Adrenal gland (tissue), 7 donors: ENCODE measurements around the genes OGDH and MYO1G.

- PRO-cap, 3 experiments = no peak in any of the 3 experiments
- RAMPAGE, long total RNA, 4 experiments = no peak in any of the 4 experiments
- RRBS = no CpG with 5 or more reads among the region's 14 CpGs
Observed at GRCh38 chr7:43584033-43584669, 1.2 kb downstream of the STK17A start.

DNA sequence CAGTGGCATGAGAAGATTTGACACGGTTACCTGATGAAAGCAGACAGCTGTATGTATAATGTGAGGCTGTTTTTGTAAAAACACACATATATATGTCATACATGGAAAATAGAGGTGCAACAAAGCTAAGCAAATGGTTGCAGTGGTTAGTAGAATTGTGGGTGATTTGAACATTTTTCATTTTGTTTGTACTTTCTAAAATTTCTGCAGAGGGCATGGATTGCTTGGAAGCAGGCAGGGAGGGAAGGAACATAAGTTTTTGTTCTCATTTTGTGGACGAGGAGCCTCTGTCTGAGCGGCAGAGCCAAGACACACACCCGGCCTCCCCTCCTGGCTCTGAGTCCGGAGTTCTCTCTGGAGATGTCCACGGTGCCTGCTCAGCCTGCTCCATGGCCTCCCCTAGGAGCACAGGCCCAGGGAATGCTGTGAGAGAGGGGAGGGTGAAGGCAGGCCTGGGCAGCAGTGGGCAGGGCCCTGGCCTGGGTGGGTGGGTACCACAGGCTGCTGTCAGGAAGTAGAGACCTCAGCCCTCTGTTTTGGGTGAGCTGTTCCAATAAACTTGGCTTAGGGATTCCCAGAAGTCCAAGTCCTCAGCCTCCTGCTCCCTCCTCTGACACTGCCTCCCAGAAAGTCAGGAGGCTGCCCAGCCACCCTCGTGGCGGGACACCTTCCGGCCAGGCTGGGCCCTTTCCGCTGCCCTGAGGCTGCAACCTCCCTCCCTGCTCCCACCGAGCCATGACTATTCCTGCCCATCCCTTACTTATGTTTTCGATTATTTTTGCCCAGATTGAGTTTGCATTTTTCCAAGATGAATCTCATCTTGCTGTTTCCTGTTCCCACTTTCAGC, 5.5 kb upstream of the POLM start:
- PRO-cap, 3 experiments = peak in 1 of 3 experiments; most common minus-strand start position 422 of the sequence (in 1)
- RAMPAGE, long total RNA, 4 experiments = no peak in any of the 4 experiments
- RRBS = no CpG with 5 or more reads among the region's 12 CpGs

DNA sequence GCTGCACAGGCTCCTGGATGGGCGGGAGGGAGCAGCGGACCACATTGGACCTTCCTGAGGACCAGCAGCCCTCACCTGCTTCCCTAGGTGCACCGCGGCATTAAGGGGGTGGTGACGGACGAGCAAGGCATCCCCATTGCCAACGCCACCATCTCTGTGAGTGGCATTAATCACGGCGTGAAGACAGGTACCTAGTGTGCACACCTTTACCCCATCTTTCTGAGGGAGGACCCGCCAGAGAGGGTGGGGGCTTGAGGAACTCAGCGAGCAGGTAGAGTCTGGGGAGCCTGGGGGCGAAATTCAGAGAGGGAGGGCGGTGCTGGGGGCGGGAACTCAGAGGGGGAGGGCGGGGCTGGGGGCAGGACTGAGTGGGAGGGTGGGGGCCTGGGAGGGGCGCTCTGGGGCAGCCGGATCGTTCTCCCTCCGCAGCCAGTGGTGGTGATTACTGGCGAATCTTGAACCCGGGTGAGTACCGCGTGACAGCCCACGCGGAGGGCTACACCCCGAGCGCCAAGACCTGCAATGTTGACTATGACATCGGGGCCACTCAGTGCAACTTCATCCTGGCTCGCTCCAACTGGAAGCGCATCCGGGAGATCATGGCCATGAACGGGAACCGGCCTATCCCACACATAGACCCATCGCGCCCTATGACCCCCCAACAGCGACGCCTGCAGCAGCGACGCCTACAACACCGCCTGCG, 9.2 kb downstream of the AEBP1 start:
- PRO-cap, 3 experiments = no peak in any of the 3 experiments
- RAMPAGE, long total RNA, 4 experiments = no peak in any of the 4 experiments
- RRBS = 76% methylated on average over 5 of the region's 41 CpGs

DNA sequence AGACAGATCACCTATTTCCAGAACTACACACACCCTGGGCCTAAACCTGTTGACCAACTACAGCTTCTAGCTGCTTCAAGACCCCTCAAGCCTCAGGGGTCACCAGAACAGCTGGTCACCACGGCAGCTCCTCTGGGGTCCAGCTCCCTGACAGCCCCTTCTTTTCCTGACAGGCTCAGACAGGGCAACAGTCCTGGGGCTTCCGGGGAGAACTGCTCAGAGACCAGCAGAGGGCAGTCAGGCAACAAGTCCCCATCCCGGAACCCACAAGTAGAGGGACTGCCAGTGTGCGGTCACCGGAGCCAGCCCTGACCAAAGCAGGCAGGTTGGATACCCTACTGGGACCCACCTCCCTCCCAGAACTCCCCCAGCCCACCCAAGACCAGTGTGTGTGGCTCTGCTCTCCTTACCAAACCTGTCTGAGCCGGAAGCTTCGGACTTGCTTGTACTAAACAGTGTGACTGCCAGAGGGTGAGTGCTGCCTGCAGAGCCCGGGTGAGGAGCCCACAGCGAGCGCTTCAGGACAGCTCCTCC, 40.2 kb downstream of the YKT6 start:
- PRO-cap, 3 experiments = no peak in any of the 3 experiments
- RAMPAGE, long total RNA, 4 experiments = no peak in any of the 4 experiments
- RRBS = 6% methylated on average over 3 of the region's 10 CpGs

GRCh38 chr7:44310173-44310766, 15.1 kb downstream of the CAMK2B start:
- PRO-cap, 3 experiments = peak in 2 of 3 experiments; most common plus-strand start chr7:44310543 (in 1); most common minus-strand start chr7:44310366 (in 2)
- RAMPAGE, long total RNA, 4 experiments = no peak in any of the 4 experiments
- RRBS = no CpG with 5 or more reads among the region's 9 CpGs

DNA sequence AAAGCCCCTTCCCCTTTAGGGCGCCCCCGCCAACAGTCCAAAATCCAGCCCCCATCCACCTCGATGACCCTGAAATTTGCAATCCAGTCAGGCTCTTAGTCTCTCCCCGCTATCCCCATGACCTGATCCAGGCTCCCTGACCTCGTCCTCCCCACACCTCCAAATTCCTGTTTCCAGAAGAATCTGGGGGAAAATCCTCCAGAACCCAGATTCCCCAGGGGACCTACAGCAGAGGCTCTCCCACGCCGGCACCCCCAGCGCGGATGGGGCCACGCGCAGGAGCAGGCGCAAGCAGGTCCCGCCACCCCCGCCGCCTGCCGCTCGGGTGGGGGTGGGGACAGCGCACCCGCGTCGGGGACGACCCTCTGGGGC, 817 bp downstream of the CAMK2B start:
- PRO-cap, 3 experiments = peak in 1 of 3 experiments; most common minus-strand start position 265 of the sequence (in 1)
- RAMPAGE, long total RNA, 4 experiments = no peak in any of the 4 experiments
- RRBS = no CpG with 5 or more reads among the region's 22 CpGs

DNA sequence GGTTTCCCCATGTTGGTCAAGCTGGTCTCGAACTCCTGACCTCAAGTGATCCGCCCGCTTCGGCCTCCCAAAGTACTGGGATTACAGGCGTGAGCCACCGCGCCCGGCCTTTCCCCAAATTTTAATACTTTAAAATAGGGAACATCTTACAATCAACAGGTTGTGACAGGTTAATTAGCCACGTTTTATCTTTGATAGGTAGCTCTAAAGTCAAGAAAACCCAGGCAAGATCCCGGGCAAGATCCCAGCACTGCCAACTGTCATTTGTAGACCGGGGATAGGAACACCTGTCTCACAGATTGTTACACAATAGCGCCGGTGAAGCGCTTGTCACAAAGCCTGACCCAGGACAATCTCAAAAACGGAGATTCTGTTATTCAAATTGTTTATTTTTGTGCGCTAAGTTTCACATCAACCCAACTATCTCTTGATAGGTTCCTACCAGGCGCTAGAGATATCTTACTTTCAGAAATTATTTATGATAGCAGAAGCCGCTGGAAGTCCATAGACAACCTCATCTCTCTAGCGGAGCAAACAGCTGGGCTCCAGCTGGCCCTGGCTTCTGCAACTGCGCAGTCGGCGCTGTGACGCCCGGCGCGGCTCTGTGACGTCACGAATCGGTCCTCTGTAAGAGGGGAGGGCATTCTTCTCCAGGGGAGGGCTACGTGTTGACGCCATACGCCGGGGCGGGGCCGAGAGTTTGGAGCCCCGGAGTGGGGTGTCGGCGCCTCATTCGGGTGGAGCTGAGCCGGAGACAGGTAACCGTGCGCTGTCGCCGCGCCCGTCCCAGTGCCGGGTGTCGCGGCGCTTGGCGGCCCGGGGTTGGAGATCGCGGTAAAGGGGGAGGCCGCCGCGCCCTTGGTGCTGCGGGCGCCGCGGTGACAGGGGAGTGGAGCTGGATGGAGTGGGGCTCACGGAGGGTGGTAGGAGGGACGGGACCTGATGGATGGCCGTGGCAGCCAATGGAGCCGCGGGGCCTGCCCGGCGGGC, at the start of gene OGDH:
Gene OGDH (plus strand): TSS at position 732 of the 990 bp plus-strand sequence.
- PRO-cap, 3 experiments = peak in 3 of 3 experiments; most common plus-strand start position 732 of the sequence (in 3); most common minus-strand start position 570 of the sequence (in 3)
- RAMPAGE, long total RNA, 4 experiments = start-site peak on the plus strand in 4 of 4 experiments, centred at positions 705 to 717 of the sequence, 103 to 1,493 reads per replicate; start-site peak on the minus strand in 1 of 4 experiments, centred at position 903 of the sequence, 13 reads per replicate
- RRBS = 2% methylated on average over 27 of the region's 68 CpGs

GRCh38 chr7:44622707-44623181, 16.3 kb downstream of the OGDH start:
- PRO-cap, 3 experiments = peak in 1 of 3 experiments; most common plus-strand start chr7:44622956 (in 1); most common minus-strand start chr7:44622844 (in 1)
- RAMPAGE, long total RNA, 4 experiments = no peak in any of the 4 experiments
- RRBS = no CpG with 5 or more reads among the region's 5 CpGs

- PRO-cap, 3 experiments = no peak in any of the 3 experiments
- RAMPAGE, long total RNA, 4 experiments = no peak in any of the 4 experiments
- RRBS = no CpG with 5 or more reads among the region's 11 CpGs
Observed at GRCh38 chr7:44630595-44631367, 24.4 kb downstream of the OGDH start.

DNA sequence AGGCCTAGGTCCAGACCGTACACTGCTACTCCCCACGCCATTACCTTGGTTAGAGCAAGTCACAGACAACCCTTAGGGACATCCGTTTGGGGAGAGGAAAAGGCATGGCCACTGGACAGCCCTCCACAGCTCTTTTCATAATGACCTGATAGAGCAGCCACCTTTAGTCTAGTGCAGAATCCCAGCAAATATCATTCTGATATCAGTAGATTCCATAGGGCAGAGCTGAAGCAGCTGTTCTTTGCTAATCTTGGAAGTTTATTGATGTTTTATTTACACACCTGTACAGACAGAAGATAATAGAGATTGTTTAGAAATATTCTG, 27.8 kb downstream of the OGDH start:
- PRO-cap, 3 experiments = peak in 1 of 3 experiments; most common plus-strand start position 85 of the sequence (in 1)
- RAMPAGE, long total RNA, 4 experiments = no peak in any of the 4 experiments
- RRBS = no CpG with 5 or more reads among the region's 3 CpGs

GRCh38 chr7:44634999-44635694, 28.7 kb downstream of the OGDH start:
- PRO-cap, 3 experiments = no peak in any of the 3 experiments
- RAMPAGE, long total RNA, 4 experiments = no peak in any of the 4 experiments
- RRBS = 22% methylated on average over 3 of the region's 15 CpGs

DNA sequence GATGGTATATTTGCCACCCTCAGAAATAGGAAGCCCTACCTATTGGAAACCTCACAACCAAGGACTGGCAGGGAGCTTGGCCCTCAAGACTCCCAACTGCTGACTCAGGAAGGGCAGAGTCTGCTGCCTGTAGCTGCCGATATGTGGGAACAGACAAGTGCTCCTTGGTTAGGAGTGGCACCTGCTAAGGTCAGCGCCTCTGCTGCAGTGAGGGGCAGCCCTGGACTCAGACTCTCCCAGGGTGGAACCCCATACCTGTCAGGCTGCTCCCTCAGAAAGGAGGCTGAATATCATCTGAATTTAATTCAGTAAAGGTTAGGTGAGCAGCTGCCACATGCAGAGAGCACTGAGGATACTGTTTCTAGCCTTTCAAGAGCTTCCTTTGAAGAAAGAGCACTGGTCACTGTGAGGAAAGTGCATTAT, 29.9 kb downstream of the OGDH start:
- PRO-cap, 3 experiments = no peak in any of the 3 experiments
- RAMPAGE, long total RNA, 4 experiments = no peak in any of the 4 experiments
- RRBS = no CpG with 5 or more reads among the region's 2 CpGs

DNA sequence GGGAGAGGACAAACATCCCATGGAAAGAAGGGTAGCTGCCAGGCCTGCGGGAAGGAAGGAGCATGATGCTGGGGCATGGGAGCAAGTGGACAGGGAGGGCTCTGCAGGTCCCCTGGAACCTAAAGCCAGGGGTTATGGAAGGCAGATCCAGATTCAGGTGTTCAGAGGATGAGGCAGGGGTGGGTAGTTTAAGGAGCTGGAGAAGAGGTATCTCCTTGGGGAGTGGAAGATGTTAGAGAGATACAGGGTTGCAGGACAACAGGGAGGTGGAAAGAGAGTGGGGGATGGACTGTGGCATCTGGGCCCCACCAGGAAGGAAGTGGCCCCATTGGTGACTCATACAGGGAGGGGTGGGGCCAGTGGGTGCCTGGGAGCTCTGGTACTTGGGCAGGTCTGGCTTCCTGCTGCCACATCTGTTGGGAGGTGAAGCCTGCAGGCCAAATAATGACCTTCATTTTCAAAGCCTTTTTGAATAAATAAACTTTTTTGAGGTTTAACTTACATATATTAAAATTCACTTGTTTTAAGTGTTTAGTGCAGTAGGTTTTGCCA, 32.7 kb downstream of the OGDH start:
- PRO-cap, 3 experiments = peak in 1 of 3 experiments; most common plus-strand start position 407 of the sequence (in 1)
- RAMPAGE, long total RNA, 4 experiments = no peak in any of the 4 experiments
- RRBS = no CpG with 5 or more reads among the region's 1 CpG

GRCh38 chr7:44650638-44651461, 44.4 kb downstream of the OGDH start:
- PRO-cap, 3 experiments = no peak in any of the 3 experiments
- RAMPAGE, long total RNA, 4 experiments = no peak in any of the 4 experiments
- RRBS = no CpG with 5 or more reads among the region's 7 CpGs

DNA sequence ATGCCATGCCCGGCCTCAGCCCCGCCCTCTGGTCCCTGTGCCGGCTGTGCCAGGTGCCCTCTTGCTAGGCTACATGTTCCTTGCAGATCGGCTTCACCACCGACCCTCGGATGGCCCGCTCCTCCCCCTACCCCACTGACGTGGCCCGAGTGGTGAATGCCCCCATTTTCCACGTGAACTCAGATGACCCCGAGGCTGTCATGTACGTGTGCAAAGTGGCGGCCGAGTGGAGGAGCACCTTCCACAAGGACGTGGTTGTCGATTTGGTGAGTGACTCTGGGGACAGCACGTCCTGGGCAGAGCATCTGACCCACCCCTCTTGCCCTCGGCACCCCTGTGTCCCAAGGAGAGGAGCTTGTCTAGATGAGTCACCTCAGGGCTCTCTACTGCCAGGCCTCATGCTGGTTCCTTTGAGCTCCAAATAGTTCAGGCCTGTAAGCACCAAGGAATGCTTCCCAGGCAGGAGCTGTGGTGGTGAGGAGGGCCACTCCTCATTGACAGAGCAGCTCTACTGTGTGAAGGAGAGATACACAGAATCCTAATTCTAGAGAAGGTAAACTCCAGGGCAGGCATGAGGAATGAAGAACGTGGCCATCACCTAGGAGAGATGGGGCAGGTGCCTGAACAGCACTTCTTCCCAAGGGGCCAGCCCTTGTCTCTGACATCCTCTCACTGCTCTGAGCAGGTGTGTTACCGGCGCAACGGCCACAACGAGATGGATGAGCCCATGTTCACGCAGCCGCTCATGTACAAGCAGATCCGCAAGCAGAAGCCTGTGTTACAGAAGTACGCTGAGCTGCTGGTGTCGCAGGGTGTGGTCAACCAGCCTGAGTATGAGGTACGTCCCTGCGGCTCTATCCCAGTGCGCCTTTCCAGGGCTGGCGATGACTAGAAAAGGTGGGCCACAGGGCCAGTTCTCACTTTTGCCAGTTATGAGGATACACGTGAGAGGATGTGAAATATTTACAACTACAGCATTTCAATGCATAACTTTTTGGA, 54.6 kb upstream of the ZMIZ2 start:
- PRO-cap, 3 experiments = no peak in any of the 3 experiments
- RAMPAGE, long total RNA, 4 experiments = no peak in any of the 4 experiments
- RRBS = no CpG with 5 or more reads among the region's 33 CpGs

DNA sequence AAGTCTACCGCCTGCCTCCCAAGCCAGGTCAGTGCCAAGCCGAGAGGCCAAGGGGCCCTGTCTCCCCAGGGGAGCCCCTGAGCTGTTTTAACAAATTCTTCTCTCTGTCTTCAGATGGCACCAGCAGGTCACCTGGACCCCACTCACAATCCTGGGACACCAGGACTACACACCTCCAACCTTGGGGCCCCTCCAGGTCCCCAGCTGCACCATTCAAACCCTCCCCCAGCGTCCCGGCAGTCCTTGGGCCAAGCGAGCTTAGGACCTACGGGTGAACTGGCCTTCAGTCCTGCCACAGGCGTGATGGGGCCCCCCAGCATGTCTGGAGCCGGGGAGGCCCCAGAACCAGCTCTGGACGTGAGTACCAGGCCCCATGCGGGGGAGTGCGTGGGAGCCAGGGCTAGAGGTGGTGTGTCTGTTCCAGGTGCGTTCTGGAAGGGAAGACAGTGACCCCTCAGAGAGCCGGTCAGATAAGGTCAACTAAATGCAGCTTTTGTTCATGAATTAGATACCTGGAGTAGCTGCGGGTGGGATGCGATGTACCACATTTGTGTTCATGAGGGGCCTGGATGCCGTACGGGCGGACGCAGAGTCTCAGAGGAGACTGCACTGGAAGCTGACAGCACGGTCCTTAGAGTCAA, 17.8 kb downstream of the ZMIZ2 start:
- PRO-cap, 3 experiments = no peak in any of the 3 experiments
- RAMPAGE, long total RNA, 4 experiments = no peak in any of the 4 experiments
- RRBS = 84% methylated on average over 5 of the region's 20 CpGs

DNA sequence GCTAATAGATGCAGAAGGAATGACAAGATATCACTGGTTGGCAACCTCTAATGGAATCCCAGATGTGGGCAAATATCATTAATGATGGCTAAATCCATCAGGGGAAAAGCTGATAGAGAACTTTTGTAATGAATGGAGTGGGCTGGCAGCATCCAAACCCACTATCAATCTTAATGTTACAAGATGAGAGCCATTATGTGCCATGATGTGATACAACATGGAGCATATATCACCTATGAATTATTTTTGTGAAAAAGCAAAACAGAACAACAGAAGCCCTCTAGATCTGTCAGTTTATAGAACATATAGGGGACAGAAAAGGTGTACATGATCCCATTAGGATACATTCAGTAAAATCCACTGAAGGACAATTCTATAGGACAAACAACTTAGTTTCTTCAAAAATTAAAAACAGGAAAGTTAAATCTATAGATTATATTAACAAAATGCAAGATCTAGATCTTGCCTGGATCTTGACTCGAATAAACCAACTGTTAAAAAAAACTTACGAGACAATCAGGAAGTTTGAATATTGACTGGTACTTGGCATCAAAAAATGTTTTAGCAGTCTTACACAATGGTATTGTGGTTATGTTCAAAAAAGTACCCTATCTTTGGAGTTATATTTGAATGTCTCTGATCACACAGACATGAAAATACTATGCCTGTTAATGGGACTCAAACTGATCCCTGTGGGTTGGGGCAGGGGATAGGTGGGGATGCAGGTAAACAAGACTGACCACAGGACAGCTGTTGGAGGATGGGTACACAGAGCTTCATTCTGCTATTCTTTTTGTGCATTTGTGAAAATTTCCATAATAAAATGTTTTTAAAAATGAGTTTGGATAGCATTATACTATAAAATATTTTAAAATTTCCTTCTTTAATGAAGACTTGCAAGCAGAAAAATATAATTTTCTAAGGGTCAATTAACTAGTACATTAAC, 15.9 kb downstream of the H2AZ2 start:
- PRO-cap, 3 experiments = no peak in any of the 3 experiments
- RAMPAGE, long total RNA, 4 experiments = no peak in any of the 4 experiments
- RRBS = no CpG with 5 or more reads among the region's 2 CpGs

DNA sequence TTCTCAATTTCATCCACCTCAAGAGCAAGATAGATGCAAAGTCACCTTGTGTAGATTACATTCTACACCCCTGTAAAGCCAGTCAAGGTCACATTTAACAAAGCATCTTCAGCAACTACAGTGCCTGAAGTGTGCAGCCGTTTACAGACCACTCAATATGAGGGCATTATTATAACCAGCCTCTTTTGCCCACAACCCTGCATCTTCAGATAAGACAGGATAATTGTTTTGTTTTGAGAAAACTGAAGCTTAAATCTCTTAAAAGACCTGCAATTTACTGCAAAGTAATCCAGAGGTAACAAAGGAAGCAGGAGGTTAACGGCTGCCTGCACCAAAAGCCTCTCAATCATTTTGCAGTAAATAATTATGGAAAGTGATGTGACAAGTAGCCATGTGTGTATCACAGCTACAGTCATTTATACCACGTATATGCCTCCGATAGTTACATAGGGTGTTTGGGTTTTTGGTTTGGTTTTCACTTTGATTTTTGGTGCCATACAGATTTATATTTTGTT, 4.8 kb downstream of the PURB start:
- PRO-cap, 3 experiments = no peak in any of the 3 experiments
- RAMPAGE, long total RNA, 4 experiments = no peak in any of the 4 experiments
- RRBS = no CpG with 5 or more reads among the region's 4 CpGs

GRCh38 chr7:44978527-44979505, at the start of gene MYO1G:
Gene MYO1G, minus strand, starts transcription at chr7:44979015.
- PRO-cap, 3 experiments = peak in 1 of 3 experiments; most common plus-strand start chr7:44979198 (in 1); most common minus-strand start chr7:44979085 (in 1)
- RAMPAGE, long total RNA, 4 experiments = start-site peak on the minus strand in 2 of 4 experiments, at chr7:44978990-44979118 at its widest, 7 to 34 reads per replicate
- RRBS = no CpG with 5 or more reads among the region's 25 CpGs

GRCh38 chr7:44983314-44984357, 4.8 kb upstream of the MYO1G start:
- PRO-cap, 3 experiments = no peak in any of the 3 experiments
- RAMPAGE, long total RNA, 4 experiments = no peak in any of the 4 experiments
- RRBS = no CpG with 5 or more reads among the region's 9 CpGs